Measurements from ENCODE around the gene C2CD6.

- PRO-cap, result no peak
Observed at GRCh38 chr2:201062826-201063086, 8.7 kb downstream of the HYCC2 start.

DNA sequence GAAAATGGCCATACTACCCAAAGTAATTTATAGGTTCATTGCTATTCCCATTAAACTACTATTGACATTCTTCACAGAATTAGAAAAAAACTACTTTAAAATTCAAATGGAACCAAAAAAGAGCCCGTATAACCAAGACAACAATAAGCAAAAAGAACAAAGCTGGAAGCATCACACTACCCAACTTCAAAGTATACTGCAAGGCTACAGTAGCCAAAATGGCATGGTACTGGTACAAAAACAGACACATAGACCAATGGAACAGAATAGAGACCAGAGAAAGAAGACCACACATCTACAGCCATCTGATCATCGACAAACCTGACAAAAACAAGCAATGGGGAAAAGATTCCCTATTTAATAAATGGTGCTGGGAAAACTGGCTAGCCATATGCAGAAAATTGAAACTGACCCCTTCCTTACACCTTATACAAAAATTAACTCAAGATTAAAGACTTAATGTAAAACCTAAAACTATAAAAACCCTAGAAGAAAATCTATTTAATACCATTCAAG is 13.9 kb upstream of the CASP10 start:
- PRO-cap, result no peak

DNA sequence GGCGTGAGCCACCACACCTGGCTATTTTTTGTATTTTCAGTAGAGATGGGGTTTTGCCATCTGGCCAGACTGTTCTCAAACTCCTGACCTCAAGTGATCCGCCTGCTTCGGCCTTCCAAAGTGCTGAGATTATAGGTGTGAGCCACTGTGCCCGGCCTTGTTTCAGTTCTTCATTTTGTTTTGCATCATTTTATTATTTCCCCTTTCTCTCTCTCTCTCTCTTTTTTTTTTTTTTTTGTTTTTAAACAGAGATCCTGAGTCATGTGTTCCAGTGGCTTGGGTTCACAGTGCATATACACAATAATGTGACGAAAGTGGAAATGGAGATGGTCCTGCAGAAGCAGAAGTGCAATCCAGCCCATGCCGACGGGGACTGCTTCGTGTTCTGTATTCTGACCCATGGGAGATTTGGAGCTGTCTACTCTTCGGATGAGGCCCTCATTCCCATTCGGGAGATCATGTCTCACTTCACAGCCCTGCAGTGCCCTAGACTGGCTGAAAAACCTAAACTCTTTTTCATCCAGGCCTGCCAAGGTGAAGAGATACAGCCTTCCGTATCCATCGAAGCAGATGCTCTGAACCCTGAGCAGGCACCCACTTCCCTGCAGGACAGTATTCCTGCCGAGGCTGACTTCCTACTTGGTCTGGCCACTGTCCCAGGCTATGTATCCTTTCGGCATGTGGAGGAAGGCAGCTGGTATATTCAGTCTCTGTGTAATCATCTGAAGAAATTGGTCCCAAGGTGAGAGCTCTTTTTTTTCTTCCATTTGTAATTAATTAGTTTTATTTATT is 26.1 kb downstream of the CASP10 start:
- PRO-cap, result no peak

GRCh38 chr2:201346490-201346832 is 10.7 kb downstream of the FLACC1 start:
- PRO-cap, result no peak

DNA sequence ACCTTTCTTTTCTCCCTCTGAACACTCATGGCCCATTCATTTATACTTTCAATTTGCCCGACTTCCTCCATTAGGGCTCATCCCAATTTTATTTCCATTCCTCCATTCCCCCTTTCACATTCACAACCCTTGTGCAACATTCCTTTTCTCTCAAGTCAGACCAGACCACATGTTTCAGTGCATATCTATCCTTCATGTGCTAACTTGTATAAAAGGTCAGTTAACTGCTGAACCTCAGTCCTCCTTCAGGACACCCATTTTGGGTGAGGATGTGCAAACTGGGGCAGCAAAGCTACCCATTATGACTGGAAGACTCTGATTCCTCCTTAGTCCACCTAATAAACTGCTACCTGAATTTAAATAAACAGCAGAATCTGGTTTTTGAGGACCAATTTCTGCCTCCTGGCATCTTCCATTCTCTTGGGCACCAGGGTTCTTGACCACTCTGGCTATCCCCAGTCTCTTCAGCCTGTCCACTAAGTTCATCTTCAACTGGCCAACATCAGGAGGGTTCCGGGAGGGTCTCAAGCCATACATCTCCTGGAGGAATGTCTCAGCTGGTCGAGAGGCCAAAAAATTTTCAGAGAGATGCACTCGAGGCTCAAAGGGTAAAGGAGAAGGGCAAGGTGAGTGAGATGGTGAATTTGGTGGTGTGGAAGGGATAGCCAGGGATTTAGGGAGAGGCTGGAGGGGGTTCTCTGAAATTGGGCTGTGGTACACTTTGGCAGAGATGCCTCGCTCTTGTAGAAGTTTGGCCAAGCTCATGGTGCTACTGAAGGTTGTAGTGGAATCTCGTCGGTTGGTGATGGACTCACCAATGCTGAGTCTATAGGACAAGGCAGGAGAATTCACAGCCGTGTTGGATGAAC is 23.4 kb upstream of the FLACC1 start:
- PRO-cap, result no peak

- PRO-cap, result no peak
Observed at GRCh38 chr2:201618886-201619829, at the start of gene C2CD6. C2CD6 (minus strand) TSS chr2:201619178.

- PRO-cap, result no peak
Observed at GRCh38 chr2:201643798-201644692, 742 bp upstream of the TMEM237 start.

DNA sequence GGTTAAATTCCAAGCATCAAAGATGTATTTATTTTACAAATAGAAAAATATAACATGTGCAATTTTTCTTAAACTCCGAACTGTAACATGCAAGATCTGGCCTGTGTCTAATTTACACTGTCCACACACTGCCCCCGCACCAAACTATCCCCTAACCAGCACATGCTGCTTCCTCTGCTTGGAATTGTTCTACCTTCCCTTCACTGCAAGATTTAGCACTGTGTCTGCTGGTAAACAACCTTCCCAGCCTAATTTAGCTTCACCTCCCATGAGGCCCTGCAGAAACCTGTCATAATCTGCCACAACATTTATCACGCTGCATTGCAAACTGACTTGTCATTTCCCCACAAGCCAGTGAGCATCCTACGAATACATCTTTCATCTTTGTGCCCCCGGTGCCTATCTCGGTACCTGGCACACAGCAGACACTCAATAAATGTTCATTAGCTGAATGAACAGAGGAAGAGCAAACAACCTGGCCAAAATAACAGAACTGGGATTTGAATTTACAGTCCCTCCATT is 76.9 kb downstream of the SUMO1 start:
- PRO-cap, result no peak

- PRO-cap, result no peak
Observed at GRCh38 chr2:202288465-202288863, 22.9 kb downstream of the NOP58 start.

DNA sequence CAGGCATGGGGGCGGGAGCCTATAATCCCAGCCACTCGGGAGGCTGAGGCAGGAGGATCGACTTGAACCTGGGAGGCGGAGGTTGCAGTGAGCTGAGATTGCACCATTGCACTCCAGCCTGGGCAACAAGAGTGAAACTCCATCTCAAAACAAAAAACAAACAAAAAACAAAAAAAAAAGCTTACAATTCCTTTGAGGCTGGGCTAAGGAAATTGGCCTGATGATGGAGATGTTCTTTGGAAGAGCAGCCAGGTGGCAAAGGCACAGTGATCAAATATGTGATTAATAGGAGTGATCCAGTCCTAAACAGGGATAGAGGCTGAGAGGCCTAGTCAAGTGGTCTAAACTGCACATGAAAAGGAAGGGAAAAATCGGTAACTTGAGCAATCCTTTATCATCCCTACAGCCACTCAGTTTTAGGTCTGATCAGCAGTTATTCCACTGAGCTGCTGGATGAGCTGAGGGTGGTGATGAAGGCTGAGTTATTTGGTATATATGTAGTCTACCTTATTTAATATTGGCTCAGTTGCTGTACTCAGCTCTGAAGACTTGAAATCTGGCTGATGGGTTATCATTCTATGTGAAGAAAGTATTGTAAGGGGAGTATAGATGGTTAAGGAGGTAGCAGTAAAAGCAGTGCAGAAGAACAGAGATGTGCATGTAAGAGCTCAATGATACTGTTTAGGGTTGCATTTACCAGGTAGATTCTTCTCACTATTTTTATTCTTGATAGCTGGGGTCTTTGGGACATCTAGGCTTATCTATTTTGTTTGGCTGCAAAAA is 19.9 kb downstream of the BMPR2 start:
- PRO-cap, result no peak

GRCh38 chr2:202504003-202504479 is 127.9 kb downstream of the BMPR2 start:
- PRO-cap, result no peak

DNA sequence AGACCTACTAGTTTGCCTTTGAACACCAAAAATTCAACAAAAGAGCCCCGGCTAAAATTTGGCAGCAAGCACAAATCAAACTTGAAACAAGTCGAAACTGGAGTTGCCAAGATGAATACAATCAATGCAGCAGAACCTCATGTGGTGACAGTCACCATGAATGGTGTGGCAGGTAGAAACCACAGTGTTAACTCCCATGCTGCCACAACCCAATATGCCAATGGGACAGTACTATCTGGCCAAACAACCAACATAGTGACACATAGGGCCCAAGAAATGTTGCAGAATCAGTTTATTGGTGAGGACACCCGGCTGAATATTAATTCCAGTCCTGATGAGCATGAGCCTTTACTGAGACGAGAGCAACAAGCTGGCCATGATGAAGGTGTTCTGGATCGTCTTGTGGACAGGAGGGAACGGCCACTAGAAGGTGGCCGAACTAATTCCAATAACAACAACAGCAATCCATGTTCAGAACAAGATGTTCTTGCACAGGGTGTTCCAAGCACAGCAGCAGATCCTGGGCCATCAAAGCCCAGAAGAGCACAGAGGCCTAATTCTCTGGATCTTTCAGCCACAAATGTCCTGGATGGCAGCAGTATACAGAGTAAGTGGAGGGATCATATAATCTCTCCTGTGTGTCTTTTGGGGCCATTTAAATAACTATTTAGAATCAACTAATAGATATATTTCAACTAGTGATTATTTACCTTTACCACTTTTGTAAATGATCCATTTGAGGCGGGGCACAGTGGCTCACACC is 78.7 kb upstream of the FAM117B start:
- PRO-cap, result no peak

DNA sequence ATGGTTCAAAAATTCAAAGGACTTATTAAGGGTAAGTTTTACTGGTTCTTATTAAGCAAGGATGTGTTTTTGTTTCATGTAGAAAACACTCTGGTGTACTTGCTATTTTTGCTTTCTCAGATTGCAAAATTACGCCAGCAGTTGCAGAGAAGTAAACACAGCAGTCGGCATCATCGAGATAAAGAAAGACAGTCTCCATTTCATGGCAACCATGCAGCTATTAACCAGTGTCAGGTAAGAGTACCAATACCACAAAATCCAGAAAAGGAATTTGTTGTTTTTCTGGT is 91.3 kb downstream of the FAM117B start:
- PRO-cap, result no peak

GRCh38 chr2:202766137-202766873 is 105.3 kb downstream of the ICA1L start:
- PRO-cap, result no peak

DNA sequence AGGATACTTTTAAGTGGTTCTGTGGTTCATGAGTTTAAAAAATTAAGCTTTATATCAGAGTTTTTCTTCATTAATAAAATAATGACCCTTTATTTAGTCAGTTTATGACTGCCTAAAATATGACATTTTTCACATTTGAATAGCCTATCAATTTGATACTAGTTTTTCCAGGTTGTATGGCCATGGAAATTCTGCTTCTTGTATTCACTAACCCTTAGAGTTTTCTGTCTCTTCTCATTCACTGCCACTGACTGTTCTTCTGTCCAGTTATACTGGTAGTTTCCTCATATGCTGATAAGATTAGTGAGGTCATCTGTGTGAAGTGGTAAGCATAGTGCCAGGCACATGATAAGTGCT is 91.1 kb downstream of the NBEAL1 start:
- PRO-cap, result no peak

- PRO-cap, result no peak
Observed at GRCh38 chr2:203536190-203536704, 1.1 kb upstream of the RAPH1 start.

DNA sequence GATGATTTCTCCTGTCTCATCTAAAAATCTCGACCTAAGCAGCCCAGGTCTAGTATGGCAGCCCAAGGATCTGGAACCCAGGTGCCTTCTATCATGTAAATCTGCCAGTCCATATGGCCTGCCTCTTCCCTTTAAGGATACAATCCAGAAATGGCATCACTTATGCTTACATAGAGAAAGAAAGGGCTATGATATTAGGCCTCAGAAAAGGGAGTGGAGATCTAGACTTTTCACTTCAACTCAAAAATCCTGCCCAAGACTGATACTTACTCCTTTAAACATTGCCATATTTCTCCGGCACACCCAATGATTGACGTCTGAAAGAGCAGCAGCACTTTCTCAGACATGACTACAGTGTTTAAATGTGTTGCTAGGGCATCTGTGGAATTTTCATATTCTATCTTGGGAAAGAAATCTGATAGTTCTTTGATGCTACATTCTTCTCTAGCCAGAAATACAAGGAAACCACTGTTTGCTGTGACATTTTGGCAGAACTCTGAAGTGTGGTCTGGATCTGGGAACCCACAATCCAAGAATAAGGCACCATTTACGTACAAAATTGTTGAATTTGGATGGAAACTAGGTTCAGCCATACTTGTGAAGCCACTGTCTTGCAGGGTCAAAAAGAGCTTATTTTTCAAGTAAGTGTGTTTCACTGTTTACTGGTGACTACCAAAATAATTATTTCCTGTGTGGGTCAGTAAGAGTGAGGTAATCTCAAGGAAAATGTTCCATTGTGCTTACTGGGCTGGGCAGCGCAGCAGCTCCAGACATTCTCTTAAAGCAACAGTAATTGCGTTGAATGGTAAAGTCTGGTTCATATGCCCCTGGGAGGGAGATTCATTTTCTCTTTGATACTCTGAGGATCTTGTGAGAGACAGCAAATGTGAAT is 21.4 kb upstream of the CD28 start:
- PRO-cap, result no peak

DNA sequence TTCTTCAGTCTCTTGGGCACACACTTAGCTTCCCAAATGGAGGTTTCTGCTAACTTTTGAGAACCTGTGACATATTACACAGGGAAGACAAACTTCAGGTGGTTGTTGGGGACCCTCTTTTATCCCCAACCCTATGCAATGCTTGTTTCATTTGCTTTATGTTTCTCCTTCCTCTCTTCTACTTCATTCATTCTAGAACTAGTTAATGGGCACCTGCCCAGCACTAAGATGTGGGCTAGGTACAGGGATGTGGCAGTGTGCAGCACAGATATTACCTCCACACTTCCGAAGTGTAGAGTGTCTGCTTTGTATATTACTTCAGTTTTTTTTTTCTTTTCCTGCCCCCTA is 35.1 kb downstream of the CD28 start:
- PRO-cap, result no peak

DNA sequence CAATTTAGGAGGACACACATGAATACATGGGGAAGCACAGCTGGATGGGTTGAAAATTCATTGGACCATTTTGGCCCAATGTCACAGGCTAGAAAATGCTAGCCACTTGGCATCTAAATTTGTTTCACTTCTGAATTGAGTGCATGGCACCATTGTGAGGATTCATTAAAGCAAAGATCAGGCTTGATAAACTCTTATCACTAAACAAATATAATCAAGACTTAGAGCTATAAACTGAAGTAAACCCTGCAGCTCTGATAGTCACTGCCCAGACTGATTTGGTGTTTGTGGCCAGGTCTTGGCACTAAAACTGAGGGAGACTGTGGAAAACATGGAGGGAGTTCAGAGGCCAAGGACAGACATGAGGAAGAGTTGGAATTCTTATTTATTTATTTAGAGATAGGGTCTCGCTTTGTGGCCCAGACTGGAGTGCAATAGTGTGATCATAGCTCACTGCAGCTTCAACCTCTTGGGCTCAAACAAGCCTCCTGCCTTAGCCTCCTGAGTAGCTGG is 53.0 kb upstream of the CTLA4 start:
- PRO-cap, result no peak

GRCh38 chr2:203815219-203815537 is 52.4 kb upstream of the CTLA4 start:
- PRO-cap, result no peak